ENCODE results near the gene NELFA.

DNA sequence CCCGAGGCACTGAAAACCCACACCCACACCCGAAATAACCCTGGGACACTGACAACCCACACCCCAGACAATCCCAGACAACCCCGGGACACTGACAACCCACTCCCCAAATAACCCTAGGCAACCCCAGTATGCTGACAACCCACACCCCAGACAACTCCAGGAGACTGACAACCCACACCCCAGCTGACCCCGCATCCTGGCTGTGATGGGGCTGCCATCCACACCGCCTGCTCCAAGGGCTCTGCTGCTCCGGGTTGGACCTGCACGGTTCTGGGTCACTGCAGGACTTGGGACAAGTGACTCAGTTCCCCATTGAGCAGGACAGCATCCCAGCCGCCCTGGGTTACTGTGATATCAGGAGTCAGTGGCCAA, 136.4 kb downstream of the FAM53A start:
- PRO-cap = no peak

GRCh38 chr4:1556743-1557047, 127.4 kb downstream of the FAM53A start:
- PRO-cap = no peak

- PRO-cap = bidirectional peak, plus-strand start at chr4:1579673, minus-strand start at chr4:1579511; unidirectional peak, plus-strand start at chr4:1579673
Observed at GRCh38 chr4:1578844-1579970, 104.9 kb downstream of the FAM53A start.

DNA sequence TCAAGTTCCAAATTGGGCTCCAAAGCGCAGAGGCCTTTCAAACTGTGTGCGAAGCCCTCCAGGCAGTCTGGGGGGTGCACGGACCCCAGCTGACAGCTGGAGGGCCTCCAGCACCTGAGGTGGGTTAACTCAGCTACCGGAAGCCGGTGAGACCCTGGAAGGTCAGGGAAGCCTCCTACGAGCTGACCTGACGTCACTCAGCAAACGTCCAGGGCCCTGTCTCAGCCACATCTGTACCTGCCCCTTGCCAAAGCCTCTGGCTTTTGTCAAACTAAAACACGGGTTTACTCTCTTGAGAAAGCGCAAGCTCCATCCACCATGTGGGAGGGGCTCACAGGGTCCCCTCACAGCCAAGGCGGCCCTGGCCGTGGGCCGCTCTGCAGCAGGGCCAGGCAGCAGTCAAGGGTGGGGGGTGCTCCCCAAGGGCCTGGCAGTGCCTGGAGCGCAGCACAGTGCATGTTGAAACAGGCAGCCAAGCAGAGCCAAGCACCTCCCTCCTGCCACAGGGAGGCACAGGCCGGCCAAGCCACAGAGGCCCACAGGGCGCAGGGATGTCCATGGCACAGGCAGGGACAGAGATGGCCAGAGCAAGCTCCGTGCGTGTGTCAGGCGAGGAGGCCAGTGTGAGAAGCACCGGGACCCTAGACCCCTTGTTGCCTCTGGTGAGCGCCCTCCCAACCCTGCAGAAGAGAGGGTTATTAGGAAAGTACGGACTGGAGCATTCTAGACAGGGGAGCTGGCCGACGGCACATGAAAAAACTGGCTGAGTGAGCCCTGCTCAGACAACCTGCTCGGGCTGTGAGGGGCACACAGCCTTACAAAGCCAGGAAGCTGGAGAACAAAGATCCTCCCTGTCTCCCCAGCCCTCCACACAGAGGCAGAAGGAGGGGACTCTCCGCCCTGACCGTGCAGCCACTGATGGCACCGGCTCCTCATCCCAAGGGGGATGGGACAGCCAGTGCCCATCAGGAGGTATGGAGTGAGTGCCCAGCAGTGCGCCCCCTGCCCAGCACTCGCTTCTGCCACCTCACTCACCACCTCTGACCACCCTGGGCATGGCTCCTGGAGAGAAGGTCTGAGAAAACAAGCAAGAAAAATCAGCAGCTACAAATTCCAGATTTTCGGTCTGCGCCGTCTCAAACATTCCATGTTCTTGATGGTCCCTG, 39.0 kb downstream of the FAM53A start:
- PRO-cap = no peak

GRCh38 chr4:1717083-1717738, 3.9 kb downstream of the TMEM129 start:
- PRO-cap = no peak

DNA sequence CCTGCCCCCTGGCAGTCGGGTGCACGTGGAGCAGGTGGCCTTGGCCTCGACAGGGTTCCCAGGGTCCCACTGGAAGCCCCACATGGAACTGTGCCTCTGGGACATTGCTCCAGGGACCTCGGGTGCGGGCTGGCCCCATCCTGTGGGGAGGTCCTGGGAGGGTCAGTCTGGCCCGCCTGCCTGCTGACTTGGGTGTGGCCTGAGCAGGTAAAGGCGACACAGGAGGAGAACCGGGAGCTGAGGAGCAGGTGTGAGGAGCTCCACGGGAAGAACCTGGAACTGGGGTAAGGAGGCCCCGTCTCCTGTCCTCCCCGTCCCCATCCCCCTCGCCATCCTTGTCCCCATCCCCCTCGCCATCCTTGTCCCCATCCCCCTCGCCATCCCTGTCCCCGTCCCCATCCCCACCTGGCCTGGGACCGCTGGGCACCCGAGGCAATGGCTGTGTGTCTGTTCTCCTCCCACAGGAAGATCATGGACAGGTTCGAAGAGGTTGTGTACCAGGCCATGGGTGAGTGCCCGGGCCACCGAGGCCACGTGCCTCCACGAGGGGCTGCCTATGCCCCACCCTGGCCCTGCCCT, 18.3 kb downstream of the TACC3 start:
- PRO-cap = no peak

DNA sequence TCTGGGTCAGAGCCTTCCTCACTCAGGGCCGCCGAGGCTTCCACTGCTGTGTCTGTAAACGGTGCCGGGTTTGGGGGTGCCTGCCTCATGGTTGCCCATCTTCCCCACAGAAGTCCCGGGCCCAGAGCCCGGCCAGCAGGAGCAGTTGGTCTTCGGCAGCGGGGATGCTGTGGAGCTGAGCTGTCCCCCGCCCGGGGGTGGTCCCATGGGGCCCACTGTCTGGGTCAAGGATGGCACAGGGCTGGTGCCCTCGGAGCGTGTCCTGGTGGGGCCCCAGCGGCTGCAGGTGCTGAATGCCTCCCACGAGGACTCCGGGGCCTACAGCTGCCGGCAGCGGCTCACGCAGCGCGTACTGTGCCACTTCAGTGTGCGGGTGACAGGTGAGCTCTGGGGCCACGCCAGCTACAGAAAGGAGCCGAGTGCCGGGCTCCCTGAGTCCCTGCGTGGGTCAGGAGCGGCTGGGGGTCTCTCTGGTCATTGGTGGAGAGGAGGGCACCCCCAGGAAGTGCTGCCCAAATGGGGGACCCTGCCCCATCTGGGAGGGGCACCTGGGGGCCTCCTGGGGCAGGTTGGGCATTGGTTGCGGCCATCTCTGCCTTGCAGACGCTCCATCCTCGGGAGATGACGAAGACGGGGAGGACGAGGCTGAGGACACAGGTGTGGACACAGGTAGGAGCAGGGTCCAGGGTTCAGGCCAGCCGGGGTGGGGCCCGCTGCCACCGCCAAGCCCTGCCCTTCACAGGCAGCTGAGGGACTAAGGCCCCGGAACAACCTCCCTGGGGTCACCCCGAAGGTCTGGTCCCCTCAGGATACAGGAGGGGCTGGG, 6.3 kb downstream of the FGFR3 start:
- PRO-cap = no peak

DNA sequence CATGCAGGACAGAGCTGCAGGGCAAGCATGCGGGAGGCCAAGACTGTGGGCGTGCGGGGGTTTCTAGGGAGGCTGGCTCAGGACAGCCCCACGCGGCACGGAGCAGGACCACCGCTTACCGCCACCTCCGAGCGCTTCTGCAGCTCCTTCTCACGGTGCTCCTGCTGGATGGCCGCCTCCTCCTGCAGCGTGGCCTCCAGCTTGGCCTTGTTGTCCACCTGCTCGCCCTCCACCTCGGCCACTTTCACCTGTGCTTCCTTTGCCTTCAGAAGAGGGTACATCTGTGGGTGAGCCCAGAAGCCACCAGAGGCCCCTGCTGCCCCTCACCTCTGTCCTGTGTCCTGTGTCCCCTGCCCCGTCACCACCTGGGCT, 29.8 kb downstream of the FGFR3 start:
- PRO-cap = no peak

- PRO-cap = no peak
Observed at GRCh38 chr4:1855154-1855841, 658 bp downstream of the LETM1 start.

GRCh38 chr4:1861762-1863122, 6.3 kb upstream of the LETM1 start:
- PRO-cap = no peak

DNA sequence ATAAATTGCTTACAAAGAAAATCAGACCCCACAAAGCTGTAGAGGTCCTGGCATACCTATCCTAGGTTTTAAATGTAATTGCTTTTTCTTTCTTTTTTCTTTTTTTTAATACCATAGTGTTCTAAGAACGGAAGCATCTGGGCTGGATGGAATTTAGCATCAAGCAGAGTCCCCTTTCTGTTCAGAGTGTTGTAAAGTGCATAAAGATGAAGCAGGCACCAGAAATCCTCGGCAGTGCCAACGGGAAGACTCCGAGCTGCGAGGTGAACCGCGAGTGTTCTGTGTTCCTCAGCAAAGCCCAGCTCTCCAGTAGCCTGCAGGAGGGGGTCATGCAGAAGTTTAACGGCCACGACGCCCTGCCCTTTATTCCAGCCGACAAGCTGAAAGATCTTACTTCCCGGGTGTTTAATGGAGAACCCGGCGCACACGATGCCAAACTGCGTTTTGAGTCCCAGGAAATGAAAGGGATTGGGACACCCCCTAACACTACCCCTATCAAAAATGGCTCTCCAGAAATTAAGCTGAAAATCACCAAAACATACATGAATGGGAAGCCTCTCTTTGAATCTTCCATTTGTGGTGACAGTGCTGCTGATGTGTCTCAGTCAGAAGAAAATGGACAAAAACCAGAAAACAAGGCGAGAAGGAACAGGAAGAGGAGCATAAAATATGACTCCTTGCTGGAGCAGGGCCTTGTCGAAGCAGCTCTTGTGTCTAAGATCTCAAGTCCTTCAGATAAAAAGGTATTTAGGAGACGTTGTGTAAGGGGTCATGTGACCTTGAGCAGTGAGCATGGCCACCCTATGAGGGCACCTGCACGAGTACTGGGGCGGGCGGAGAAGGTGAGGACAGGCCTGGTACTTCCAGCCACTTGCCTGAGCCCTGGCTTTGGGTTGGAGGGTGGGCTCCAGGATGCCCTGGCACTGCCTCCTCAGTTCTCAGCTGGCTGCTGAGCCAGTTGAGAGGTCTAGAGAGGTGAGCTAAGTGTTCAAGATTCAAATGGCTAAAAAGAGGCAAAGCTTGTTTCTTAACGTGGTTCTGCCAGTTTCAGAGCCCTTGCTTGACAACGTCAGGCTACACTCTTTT, 29.7 kb downstream of the NSD2 start:
- PRO-cap = no peak

DNA sequence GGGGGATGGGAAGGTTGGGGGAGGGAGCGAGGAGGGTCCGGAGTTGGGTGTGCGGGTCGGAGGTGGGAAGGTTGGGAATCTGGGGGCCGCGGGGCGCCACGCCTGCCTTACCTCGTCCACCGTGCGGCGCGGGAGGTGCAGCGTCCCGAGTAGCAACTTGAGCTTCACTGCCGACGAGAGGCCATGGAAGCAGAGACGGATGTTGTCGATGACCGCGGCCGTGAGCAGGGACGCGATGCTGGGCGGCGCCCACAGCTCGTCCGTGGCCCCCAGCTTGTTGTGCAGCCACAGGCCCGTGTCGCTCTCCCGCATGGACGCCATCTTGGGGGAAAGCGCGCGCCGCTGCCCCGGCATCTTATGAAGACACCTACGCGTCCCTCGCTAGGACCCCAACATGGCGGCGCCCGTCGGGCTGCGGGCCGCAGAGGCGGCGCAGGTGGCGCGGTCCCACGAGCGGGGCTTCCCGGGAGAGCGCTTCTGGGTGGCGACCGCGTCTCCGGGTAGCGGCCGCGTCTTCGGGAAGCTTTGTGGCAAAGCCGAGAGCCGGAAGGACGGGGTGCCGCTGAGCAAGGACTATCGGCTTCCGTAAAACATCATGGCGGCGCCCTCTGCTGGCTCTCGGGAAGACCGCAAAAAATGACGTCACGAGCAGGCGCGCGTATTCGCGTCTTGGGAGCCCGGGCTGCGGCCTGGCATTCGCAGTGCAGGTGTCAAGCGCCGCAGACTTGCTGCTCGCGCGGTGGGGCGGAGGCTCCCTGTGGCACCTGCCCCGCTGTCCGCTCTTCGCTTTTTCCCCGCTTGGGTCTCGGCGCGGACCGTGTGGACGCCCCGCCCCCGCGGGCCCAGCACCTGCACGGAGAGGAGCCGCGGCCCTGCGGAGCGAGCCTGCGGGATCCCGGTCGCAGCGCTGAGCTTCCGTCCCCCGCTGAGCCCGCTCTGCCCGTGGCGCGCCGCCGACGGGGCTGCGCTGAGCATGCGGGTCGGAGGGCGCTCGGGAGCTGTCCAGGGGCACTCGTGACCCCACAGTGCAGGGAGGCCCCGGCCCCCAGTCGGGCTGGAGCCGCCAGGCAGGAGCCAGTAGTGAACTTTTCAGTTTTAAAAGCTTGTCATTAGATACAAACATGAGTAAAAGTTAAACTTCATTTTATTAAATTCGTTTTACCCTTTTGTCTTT, at the start of gene NELFA:
TSS of gene NELFA (minus strand) at position 336 of the 1,174 bp plus-strand sequence.
- PRO-cap = unidirectional peak, plus-strand start at position 695 of the sequence

GRCh38 chr4:2021764-2022379, 13.1 kb upstream of the NELFA start:
- PRO-cap = no peak

GRCh38 chr4:2036136-2036740, 5.6 kb upstream of the C4orf48 start:
- PRO-cap = no peak

GRCh38 chr4:2040967-2041608, 707 bp upstream of the C4orf48 start:
- PRO-cap = no peak

DNA sequence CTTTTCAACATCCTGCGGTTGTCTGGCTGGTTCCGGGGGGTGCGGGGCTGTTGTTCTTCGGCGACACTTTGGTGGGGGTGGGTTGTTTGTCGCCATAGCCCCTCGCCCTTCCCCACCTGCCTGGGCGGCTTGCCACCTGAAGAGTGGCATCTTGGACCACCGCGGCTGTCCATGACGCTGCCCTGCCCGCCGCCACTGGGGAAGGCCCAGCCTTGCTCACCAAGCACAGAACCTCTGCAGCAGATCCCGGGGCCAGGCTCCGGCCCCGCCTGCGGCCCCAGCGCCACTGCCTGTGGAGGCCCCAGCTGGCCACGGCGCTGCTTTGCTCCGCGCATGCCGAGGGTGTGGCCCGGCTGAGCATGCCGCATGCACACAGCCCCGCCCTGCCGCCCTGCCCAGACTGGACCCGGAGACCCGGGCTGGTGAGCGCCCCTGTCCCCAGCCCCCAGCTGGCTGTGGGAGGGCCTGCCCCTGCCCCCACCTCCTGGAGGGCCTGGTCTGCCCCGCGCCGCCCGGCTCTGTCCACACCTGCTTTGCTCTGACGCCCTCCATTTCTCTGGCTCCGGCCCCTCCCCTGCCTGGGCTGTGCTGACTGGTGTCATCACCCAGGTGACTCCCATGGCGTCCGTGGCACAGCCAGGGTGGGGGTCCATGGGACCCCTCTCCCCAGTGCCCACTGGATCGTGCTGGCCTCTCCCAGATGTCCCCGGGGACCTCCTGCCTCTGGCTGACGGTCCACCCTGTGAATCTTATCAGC, 5.3 kb downstream of the NAT8L start:
- PRO-cap = no peak

GRCh38 chr4:2270138-2270741, 8.3 kb upstream of the MXD4 start:
- PRO-cap = no peak

DNA sequence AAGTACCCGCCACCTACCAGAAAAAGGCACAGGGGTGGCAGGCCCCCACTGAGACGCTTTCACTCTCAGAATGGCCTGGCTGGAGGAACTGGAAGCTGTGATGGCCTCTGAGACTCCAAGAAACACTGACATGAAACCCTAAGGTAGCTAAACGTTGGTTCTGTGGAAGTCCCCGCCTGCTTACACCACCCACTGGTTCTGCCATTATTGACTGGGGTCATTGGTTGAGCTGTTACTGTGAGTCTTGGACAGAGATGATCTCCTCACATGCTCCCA, 6.4 kb downstream of the ZFYVE28 start:
- PRO-cap = no peak

DNA sequence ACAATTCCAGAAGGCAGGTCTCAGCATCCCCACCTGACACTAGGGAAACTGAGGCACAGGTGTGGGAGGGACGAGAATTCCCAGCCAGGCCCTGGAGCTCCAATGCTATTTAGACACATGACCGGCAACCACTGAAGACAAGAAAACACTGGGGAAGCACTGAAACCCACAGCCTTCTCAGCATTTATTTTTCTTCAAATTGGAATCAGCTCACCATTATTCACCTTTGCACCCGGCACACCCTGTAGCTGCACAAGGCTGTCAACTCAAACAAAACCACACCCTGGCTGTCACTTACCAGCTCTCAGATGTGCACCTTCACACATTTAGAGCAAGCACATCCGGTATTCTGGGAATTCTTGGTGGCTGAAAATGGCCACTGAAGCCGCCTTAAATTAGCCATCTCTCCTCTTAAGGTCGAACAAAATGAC, 6.0 kb downstream of the ZFYVE28 start:
- PRO-cap = no peak

- PRO-cap = no peak
Observed at GRCh38 chr4:2671168-2671602, 85.0 kb downstream of the TNIP2 start.

All from peritoneum (tissue), 1 donor.